ENCODE results near the gene RALA.

DNA sequence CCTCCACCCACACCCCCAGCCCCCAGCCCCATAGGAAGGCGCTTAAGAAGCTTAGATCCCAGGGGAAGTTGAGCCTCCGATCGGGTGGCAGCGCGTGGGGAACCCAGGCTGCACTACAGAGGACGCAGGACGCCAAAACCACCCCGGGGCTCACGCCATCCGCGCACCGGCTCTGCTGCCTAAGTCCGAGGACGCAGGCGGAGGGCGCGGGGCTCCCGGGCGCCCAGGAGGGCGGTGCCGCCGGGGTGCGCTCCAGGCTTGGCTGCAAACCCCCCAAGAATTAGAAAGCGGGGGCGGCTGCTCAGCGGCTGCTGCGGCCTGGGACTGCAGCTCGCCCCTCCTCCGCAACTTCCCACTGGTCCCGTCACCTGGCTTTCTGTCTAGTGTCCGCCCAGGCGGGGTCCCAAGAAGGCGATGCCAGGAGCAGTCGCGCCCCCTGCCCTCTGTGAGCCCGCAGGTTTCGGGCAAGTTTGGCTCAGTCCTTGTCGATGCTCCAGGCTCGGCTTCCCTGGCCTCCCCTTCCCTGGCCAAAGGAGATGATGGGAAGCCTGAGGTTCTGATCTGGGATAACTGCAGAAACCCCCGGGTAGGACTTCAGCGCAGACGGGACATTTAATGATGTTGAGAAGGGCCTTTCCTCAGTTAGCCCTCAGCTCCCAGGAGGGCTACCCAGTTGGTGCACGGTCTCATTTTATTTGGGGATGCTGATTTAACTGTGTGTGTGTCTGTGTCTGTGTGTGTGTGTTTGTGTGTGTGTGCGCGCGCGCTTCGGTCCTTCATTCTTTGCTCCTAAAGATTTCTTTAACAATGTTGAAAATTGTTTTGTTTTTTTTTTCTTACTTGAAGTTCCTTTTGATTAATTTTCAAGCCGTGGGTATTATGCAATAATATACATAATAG lies 1.6 kb upstream of the POU6F2 start:
- RRBS, 2 experiments = 3 to 5% methylated on average over 7 of the region's 49 CpGs

DNA sequence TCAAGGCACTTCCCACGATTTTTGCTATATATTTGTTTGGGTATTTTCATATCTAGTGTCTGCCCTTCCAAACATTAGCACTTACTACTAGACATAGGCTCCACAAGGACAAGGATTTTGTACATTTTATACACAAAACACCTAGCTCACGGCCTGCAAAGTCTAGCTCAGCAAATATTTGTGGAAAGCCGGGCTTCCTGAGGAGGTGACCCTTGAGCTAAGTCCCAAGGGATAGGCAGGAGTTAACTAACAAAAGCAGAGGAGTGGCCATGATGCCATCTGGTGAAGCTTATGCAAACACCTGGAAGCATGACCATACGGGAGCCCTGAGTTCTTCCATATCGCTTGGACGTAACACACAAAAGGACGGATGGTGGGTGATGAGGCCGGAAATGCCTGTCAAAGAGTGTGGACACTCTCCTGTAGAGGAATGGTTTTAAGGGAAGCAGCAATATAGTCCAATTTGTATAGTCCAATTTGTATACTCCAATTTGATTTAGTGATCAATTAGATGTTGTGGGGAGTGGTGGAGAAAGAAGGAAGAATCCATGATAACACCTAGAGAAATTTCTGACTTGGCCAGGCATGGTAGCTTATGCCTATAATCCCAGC lies 25.8 kb upstream of the YAE1 start:
- RRBS, 2 experiments = no CpG with 5 or more reads among the region's 8 CpGs

DNA sequence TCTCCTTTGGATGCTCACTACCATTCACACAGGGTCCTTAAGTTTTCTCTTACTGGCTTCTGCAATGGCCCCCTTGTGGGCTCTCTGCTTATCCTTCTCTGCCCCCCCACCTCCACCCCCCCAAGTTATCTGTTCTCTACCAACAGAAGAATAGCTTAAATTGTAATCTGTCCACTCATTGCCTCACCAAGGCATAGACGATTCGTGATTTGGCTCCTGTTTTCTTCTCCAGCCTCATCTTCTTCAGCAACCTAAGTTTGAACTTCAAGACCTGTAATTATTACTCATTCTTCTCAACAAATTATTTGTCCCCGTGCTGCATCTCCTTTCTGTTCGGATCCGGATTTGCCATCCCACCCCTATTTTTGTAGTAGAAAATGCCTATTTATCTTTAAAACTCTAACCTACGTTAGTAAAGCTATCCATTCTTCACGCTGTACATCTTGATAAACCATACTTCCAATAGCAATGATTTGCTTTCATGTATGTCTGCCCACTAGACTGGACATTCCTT lies 1.1 kb upstream of the RALA start:
- RRBS, 2 experiments = no CpG with 5 or more reads among the region's 7 CpGs

DNA sequence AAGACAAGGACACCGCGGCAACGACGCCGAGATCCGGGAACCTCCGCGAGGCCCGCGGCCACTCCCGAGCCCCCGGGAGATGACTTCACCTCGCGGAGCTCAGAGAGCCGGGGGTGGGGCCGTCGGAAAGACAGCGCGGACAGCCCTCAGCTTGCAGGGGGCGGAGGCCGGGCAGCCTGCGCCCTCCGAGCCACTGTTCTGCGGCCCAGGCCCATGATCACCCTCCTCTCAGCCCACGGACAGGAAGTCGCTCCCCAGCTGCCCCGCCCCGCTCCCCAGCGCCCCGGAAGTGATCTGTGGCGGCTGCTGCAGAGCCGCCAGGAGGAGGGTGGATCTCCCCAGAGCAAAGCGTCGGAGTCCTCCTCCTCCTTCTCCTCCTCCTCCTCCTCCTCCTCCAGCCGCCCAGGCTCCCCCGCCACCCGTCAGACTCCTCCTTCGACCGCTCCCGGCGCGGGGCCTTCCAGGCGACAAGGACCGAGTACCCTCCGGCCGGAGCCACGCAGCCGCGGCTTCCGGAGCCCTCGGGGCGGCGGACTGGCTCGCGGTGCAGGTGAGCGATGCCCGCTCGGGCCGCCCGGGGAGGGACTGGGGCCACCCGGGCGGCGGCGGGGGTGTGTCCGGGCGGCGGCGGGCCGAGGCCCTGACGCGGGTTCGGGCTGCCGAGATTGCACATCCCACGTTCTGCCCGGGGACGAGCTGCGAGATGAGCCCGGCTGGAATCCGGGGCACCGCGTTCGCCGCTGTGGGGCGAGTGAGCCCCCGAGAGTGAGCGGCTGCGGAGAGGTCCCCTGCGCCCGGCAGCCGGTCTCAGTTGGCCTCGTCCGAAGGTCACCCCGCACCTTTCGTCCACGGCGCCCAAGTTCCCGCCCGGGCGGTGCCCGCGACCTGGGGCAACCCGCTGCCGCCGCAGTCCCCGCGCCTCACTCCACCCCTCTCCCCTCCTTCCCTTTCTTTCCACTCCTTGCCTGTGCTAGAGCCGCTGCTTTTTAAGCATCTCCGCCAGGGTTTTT lies at the start of gene RALA:
Gene RALA, plus strand, starts transcription at position 297 of the 1,010 bp plus-strand sequence.
- RRBS, 2 experiments = under 1 to 1% methylated on average over 59 of the region's 108 CpGs

- RRBS, 2 experiments = no CpG with 5 or more reads among the region's 2 CpGs
Observed at GRCh38 chr7:39624286-39624434, 788 bp downstream of the RALA start.

GRCh38 chr7:39722045-39722515 lies 98.7 kb downstream of the RALA start:
- RRBS, 2 experiments = no CpG with 5 or more reads among the region's 11 CpGs

DNA sequence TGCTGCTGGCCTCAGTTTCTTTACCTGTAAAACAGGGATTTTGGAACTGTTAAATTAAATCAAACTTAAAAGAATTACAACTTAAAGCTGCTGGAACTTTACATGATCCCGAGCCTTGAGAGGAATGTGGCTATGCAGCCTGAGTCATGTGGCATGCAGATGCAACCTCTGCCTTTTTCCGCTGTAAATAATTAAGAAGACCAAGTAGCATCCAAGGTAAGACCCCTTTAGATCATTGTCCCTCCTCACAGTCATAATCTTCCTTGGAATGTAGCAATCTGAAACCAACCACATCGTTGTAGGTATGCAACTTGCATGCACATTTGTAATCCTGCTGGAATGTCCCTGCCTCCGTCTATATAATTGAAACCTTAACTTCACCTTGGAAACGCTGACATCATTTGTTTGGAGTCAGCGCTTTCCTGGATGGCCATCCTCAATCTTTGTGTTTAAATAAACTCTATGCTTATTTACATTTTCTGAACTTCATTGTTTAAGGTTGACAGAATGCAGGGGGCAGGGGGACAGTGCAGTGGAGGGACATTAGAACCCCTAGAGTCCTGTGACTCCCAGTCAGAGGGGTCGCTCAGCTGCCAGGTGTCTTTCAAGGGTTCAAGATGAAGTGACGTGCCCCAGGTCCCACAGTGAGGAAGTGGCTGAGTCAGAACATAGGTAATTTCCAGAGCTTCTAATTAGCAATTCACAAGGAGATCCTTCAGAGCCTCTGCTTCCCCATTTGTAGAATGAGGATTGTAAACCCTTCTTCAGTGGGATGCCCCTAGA lies 110.6 kb downstream of the RALA start:
- RRBS, 2 experiments = no CpG with 5 or more reads among the region's 8 CpGs

DNA sequence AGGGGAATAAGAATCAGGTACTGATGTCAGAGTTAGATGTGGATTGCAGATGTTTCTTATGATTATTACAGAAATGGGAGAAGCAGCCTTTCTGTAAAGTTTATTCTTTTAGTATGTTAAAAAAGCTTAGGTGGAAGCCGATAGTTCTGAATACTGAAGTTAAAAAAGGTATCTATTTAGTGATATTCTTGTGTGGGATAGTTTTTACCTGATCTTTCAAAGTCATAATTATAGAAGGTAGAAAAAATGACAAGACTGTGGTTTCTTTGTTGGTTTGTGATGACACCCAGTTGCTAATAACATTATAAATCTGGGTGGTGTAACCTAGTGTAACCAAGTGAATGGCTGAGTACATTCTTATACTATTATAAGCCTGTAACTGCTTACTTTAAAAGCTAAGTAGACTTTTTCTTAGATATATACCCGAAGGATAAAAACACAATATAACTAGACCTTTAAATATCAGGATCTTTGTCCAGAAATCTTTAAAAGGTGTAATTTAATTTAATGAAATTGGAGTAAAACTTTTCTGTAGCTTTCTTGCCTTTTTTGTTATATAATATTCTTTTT lies 2.3 kb downstream of the CDK13 start:
- RRBS, 2 experiments = no CpG with 5 or more reads among the region's 2 CpGs

- RRBS, 2 experiments = no CpG with 5 or more reads among the region's 1 CpG
Observed at GRCh38 chr7:39972377-39972645, 22.3 kb downstream of the CDK13 start.

DNA sequence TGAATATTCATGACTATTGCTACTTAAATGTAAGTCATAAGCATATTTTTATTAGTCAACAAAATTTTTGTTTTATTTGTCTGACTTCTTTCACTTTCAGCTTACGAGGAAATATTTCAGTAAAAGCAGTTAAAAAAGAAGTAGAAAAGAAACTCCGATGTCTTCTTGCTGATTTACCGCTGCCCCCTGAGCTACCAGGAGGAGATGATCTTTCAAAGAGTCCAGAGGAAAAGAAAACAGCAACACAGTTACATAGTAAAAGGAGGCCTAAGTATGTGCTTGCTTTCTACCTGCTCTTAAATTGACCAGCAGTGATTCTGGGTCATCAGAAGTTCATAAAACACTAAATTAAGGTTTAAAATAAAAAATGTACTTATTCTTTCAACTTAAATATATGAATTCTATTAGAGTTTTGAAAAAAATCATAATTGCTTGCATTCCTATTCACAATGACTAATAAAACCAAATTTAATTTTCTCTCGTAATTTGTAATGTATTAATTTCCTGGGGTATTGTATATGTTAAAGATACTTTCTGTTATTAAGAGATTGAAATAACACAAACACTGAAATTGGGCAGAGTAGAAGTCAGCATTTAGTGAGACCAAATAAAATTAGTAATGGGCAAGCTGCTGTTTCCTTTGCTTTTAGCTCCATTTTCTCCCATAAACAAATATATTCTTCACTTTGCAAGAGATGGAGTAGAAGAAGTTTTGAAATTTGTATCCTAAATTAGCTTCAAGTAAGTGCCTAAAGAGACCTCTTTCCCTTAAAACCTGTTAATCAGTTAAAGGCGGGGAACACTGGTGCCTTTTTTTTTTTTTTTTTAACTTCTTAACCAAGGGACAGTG lies 47.6 kb downstream of the CDK13 start:
- RRBS, 2 experiments = no CpG with 5 or more reads among the region's 5 CpGs

GRCh38 chr7:40095188-40096001 lies 39.0 kb downstream of the MPLKIP start:
- RRBS, 2 experiments = no CpG with 5 or more reads among the region's 1 CpG

- RRBS, 2 experiments = no CpG with 5 or more reads among the region's 10 CpGs
Observed at GRCh38 chr7:40133757-40134132, 677 bp downstream of the MPLKIP start.

- RRBS, 2 experiments = no CpG with 5 or more reads among the region's 2 CpGs
Observed at GRCh38 chr7:40755477-40755865, 620.7 kb downstream of the SUGCT start.

DNA sequence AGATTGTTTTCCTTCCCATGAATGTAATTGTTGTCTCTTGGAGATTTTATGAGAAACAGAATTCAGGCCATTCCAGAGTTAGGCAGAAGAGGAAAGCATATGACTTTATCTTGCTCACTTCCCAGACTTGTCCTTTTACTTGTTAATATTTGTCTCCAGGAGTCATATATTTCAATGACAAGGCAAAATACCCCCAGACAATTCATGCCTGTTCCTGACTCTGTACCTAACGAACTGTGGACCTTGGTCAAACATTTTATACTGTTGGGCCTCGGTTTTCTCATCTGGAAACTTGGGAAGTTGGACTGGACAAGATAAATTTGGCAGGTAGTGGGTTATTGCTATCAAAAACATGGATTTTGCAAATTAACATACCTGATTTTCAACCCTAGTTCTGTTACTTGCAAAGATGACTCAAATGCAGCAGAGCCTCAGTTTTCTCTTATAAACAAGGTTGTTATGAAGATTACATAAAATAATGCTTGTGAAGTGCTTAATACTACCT lies 674.0 kb downstream of the SUGCT start:
- RRBS, 2 experiments = no CpG with 5 or more reads among the region's 2 CpGs

GRCh38 chr7:41692909-41693749 lies 9.8 kb downstream of the INHBA start:
- RRBS, 2 experiments = no CpG with 5 or more reads among the region's 6 CpGs

DNA sequence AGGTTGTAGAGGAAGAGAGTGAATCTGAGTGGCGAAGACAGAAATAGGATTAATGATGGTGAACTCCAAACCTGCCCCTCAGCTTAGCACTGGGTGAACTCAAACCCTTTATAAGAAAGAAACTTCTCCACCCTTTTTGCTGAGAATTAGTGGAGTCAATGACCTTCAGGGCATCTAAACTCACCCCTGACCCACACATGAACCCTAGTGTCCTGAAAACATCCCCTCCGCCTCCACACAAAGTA lies 1.4 kb upstream of the INHBA start:
- RRBS, 2 experiments = no CpG with 5 or more reads among the region's 2 CpGs

DNA sequence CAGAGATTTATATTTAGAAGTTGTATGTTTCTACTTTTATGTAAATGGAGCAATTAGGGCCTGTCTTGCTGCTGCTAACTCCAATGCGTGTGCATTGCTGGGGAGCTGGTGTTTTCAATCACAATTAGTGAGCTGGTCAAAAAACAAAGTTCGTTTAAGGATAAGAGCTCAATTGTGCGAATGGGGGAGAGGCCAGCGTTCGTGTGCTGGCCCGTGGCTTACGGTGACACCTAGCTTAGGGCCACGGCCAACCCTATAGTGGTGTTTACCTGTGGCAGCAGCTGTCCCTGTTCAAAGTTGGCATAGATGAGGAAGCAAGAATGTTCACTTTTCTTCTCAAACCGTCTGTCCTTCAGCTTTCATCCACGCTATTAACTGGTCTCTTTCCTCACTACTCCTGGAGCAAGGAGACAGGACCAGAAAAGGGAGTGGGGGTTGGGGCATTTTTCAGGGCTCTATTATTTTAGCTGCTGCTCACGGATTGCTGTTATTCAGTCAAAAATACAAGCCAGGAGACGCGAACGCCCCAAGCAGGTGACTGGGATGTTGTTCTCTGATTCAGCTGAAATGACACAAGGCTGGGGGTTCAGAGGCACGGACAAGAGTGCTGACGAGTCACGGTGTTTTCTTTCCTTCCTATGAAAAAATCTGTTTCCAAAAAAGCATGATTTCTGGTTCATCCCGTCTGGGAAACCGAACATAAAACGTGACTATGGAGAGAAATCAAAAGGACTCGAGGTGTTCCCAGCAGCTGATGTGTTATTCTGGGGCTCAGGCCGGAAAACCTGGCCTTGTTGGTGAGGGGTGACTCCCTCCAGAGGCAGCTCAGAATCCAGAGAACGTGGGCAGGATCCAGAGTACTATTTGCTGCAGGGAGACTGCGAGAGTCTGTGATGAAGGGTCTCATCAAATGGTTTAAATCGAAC lies 3.3 kb upstream of the INHBA start:
- RRBS, 2 experiments = no CpG with 5 or more reads among the region's 25 CpGs

- RRBS, 2 experiments = no CpG with 5 or more reads among the region's 6 CpGs
Observed at GRCh38 chr7:41956354-41956645, 253.4 kb upstream of the INHBA start.

- RRBS, 2 experiments = no CpG with 5 or more reads among the region's 15 CpGs
Observed at GRCh38 chr7:42068503-42069408, 168.3 kb downstream of the GLI3 start.